Left lung (tissue), 1 donor: ENCODE data around the gene CALCOCO1.

DNA sequence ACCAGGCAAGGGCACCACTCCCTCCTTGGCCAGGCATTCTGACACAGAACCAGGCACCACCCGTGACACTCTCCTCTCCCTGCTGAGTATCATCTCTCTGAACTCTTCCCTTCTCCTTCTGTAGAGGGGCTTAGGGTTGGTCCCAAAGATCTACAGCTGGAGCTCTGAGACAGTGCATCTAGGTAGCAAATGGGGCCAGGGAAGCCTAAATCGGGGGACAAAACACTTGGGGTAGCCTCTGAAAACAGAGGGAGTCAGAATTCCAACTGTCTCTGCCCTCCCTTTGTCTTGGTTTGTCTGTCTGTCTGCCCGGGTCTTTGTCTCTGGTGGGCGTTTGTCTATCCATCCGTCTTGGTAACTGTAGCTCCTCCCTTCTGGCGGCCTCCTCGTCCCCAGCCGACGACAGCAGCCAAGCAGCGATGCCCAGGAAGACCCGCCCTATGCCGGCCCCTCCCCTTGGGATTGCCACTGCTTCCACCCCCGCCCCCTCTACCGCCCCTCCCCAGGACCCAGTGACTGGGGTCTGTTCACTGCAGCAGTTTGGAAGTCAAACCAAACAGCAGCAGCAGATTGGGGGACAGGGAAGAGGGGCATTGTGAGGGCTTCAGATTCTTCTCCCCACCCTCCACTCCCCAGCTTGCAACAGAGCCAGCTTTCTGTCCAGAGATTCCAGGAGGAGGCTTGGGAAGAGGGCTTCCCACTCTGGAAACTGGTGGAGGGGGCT is 2.2 kb upstream of the RARG start:
- PRO-cap, result unidirectional peak, minus-strand start at position 295 of the sequence

- PRO-cap, result no peak
These were observed 11.4 kb downstream of the ESPL1 start for GRCh38 chr12:53279444-53279887.

DNA sequence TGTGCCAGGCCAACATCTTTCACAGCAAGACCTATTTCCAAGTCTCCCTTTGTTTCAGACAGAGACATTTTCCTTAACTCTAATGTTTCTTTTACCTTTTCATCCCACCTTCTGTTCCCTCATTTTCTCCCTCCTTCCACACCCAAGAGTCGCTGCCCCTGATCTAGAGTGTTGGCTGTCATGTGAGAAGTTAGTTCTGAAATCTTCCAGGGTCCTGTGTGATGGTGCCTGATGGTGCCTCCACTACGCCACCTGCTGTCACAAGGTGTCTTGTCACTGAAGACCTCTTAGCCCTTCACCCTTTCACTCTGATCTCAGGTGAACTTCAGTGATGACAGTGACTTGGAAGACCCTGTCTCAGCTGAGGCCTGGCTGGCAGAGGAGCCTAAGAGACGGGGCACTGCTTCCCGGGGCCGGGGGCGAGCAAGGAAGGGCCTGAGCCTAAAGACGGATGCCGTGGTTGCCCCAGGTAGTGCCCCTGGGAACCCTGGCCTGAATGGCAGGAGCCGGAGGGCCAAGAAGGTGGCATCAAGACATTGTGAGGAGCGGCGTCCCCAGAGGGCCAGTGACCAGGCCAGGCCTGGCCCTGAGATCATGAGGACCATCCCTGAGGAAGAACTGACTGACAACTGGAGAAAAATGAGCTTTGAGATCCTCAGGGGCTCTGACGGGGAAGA is 7.5 kb upstream of the PFDN5 start:
- PRO-cap, result no peak

- PRO-cap, result bidirectional peak, plus-strand start at chr12:53295938, minus-strand start at chr12:53295915
These were observed 345 bp downstream of the PFDN5 start for GRCh38 chr12:53295755-53296018.

- PRO-cap, result no peak
These were observed 11.2 kb upstream of the AMHR2 start for GRCh38 chr12:53412319-53412963.

DNA sequence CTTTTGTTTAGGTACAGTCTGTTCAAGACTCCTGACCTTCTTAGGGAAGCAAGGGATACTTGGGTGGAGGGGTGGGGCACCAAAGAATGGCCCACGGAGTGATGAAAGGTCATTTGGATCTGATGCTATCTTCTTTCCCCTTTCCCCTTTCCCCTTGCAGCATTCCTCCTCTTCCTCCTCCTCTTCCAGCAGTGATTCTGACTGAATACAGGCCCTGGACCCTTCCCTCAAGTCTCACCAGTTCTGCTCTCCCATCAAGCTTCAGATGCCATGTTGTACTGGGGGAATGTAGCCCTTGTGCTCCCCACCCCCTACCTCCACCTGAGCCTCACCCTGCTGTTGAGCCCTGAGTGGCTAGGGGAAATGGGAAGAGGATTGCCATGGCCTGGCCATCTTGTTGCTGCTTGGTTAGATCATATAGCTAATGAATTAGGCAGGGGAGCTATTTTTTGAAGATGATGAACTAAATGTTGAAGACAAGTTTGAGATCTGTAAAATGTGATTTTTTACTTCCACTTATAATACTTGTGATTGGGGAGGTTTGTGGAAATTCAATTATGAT is 4.4 kb downstream of the PRR13 start:
- PRO-cap, result no peak

- PRO-cap, result no peak
These were observed 7.1 kb downstream of the MAP3K12 start for GRCh38 chr12:53491953-53492738.

- PRO-cap, result no peak
These were observed 2.6 kb downstream of the MAP3K12 start for GRCh38 chr12:53496670-53497094.

DNA sequence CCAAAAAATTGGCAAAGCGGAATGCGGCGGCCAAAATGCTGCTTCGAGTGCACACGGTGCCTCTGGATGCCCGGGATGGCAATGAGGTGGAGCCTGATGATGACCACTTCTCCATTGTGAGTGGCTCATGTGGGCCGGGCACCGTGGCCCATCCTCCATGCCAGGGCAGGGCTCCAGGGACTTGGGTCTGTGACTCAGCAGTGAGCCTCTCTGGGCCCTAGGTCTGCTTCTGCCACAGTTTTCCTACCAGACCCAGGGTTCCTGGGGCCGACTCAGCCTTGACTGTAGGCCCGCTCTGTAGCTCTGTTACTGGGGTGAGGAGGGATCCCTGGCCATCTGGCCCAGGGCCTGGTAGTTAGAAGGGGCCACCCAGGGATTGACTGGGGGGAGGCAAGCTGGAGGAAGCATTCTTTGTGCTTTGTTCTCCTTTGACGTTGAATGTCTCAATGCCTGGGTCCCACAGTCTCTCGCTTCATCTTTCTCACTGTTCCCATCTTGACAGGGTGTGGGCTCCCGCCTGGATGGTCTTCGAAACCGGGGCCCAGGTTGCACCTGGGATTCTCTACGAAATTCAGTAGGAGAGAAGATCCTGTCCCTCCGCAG is 2.0 kb downstream of the NPFF start:
- PRO-cap, result no peak

GRCh38 chr12:53664915-53665703 is 10.8 kb downstream of the ATP5MC2 start:
- PRO-cap, result unidirectional peak, minus-strand start at chr12:53665524

DNA sequence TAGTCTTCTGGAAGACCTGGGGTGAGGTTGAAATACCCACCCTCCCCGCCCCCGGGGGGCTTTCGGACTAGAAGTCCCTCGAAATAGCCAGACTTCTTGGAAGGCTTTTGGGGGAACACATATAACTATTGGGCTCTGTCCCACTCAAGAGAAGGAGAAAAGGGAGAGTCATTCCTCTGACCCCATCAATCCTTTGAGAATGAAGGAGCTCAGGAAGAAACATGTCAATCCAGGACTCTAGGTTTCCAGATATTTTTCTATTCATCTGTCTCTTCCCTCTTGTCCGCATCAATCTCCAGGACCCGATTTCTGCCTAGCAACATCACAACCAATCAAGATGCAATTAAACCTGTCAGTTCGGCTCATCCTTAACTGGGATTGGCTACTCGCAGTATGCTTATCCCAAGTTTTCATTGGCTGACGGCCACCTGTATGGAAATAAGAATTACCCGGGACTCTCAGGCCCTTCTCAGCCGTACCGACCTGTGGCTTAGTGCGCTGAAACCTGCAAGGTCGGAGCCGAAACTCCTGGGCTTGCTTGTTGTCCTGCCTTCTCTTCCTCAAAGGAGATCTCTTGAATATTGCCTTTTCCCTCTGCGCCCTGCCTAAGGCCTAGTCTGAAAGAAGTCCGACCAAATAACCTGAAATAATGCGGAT is 20.3 kb upstream of the ATP5MC2 start:
- PRO-cap, result no peak

- PRO-cap, result bidirectional peak, plus-strand start at chr12:53727748, minus-strand start at chr12:53727446; unidirectional peak, plus-strand start at chr12:53727797
These were observed at the start of gene CALCOCO1 for GRCh38 chr12:53727286-53728494. CALCOCO1 (minus strand) TSS chr12:53727452.

GRCh38 chr12:53967220-53967499 is 5.8 kb upstream of the HOXC11 start:
- PRO-cap, result no peak

- PRO-cap, result no peak
These were observed 5.4 kb downstream of the HOXC11 start for GRCh38 chr12:53978153-53978828.

DNA sequence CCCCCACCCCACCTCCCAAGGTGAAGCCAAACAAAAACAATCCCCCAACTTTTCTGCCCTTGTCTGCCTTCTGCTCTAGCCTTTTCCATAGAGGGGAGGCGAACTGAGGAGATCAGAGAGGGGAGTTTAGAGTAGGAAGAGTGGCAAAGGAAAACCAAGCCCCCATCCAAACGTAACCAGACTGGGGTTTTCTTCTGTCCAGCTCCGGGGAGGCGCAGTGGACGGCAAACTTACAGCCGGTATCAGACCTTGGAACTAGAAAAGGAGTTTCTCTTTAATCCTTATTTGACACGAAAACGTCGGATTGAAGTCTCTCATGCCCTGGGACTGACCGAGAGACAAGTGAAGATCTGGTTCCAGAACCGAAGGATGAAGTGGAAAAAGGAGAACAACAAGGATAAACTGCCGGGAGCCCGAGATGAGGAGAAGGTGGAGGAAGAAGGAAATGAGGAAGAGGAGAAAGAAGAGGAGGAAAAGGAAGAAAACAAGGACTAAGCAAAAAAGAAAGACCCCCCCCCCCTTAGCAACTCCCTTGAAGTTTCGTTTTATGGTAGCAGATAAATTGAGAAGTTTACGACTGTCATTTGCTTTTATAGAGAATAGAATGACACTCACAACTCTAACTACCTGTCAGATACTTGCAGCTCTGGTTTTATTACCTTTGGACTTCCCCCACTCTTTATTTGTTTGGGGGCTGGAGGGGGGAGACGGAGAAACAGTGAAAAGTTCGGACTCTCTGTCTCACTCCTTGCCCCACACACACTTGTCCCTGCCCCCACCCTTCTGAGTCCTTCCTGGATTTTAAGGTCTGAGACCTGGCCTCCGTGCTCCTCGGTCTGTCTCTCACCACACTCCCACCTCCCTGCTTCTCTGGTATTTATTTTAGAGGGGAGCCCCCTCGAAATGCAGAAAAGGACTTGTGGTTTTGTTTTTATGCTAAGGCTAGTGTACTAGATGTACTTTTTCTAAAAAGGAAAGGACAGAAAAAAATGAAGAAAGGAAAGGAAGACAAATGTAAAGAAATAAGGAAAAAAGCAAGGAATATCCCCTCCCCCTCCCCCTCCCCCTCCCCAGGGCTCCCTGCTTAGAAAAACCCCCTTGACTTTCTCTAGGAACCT is 2.5 kb downstream of the HOXC8 start:
- PRO-cap, result no peak

GRCh38 chr12:54016431-54017588 is 8.0 kb downstream of the HOXC8 start:
- PRO-cap, result no peak

GRCh38 chr12:54025426-54026052 is 2.7 kb upstream of the HOXC6 start:
- PRO-cap, result no peak

DNA sequence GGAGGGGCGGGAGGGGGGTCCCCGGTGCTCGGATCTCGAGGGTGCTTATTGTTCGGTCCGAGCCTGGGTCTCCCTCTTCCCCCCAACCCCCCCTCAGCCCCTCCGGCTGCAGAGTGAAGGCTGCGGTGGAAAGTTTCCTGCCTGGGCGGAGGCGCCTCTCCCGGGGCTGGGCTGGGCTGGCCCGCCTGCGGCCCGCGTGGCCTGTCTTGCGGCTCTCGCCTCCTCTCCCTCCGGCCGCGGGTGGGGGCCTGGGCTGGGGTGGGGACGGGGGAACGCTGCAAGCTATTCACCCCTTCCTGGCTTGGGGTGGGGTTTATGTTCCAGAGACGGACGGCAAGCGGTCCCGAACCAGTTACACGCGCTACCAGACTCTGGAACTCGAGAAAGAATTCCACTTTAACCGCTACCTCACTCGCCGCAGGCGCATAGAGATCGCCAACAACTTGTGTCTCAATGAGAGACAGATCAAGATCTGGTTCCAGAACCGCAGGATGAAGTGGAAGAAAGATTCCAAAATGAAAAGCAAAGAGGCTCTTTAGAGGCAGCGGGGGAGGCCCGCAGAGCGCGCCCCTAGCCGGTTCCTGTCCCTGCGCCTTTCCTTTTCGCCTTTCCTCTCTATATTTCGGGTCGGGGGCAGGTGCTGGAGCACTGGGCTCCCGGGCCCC is 1.2 kb downstream of the HOXC5 start:
- PRO-cap, result no peak

DNA sequence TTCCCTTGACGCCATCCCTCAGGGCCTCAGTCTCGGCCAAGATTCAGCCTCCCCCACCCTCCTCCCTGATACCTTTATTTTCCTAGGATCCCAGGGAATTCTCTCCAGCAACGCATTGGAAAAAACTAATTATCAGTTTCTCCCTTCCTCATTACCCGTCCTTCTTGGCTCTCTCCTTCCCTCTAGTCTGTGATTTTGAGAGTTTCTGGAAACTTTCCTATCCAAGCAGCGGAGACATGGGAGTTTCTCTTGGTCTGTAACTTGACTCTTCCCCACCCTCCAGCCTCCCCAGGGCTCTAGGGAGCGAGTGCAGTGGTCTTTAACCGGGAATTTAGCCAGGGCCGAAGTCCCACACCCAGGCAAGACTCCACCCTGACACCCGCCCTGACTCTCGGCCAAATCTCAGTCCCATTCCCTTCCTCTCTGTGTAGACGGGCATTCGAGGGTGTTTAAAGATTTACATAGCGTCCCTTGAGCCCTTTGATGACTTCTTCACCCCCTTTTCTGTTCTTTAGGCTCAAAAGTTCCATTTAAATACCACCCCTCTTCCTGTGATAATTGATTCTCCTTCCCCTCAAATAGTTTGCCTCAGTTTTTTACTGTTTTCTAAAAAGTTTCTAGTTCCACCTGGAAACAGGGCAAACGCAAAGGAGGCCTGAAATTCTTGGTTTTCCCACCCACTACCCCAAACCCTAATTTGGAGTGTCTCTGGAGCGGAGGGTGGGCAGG is 6.8 kb downstream of the HOXC5 start:
- PRO-cap, result unidirectional peak, minus-strand start at position 184 of the sequence

DNA sequence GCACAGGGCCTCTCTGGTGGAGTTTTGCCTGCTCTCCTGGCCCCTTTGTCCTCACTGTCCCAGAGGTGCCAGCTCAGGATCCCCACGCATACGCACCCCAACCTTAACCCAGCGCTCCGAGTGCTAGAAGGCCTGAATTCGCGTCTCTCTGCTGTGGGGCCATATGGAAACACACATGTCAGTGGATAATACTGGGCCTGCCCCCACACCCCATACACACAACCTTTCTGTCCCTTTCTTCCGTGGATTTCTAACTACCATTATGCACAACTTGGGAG is 54.8 kb downstream of the SMUG1 start:
- PRO-cap, result no peak